ENCODE measurements around a stretch of chr7.

DNA sequence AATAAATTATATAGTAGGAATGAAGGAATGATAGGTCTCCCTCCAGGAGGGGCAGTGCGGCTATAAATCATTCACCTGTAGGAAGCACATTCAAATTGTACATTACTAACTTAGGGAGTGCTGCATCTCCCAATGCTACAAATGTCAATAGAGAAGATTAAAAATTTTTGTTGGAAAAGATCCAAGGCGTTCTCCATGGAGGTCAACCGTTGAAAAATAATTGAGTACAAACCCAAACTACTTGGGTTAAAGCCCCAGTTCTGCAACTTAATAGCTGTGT is 4.1 kb downstream of the KBTBD2 start:
- RRBS: no CpG with 5 or more reads among the region's 3 CpGs

DNA sequence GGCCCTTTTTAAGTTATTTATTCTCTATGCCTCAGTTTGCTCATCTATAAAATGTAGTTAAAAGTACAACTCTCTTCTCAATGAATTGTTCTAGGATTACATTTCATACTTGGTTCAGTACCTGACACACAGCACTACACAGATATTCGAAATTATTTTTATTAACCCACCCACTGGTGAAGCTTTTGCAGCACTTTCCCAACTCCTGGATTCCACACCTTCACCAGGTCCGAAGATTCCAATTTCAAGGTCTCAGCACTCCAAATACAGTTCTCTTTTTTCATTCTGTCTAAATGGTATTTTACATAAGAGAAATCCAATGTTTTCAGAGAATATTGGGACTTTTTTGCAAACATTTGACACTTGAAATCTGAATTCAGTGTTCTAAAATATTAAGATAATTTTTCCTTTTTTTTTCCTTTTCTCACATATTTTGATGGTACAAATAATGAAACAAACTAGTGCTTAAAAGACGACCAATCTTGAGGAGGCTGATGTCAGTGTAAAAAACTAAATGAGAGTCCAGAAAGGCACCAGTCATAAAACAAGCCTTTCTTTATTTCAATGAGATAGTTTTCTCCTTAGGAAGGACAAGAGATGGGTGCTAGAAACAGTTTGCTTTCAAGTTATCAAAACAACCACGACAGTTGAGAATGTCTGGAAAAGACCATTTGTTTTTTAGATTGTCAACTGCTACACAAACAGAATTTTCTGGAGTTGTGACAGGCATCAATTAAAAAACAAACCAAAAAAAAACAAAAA is 3.6 kb downstream of the KBTBD2 start:
- RRBS: no CpG with 5 or more reads among the region's 4 CpGs

- RRBS: under 1% methylated on average over 12 of the region's 48 CpGs
Observed at GRCh38 chr7:32891976-32892461, 459 bp upstream of the KBTBD2 start.

DNA sequence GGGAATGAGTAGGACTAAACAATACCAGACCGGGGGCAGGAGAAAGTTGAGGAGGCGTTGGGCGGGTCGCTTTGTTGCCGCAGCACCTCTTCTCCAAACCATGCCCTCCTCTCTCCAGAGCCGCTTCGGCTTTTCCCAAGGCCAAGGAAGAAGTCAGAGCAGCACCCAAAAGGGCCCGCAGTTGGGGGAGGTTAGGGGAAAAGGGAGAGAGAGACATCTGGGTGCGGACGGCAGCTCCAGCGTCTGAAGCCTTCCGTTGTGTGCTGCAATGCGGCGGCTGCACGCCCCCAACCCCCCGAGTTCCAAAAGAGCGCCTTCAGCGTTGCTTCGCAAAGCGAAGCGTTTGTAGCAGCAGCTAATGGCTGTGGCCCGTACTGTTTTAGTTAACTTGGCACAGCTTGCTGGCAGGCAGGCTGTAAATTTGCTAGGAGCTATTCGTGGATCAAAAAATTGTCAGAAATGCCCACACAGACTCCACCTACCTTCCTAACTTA is 949 bp upstream of the KBTBD2 start:
- RRBS: no CpG with 5 or more reads among the region's 23 CpGs

DNA sequence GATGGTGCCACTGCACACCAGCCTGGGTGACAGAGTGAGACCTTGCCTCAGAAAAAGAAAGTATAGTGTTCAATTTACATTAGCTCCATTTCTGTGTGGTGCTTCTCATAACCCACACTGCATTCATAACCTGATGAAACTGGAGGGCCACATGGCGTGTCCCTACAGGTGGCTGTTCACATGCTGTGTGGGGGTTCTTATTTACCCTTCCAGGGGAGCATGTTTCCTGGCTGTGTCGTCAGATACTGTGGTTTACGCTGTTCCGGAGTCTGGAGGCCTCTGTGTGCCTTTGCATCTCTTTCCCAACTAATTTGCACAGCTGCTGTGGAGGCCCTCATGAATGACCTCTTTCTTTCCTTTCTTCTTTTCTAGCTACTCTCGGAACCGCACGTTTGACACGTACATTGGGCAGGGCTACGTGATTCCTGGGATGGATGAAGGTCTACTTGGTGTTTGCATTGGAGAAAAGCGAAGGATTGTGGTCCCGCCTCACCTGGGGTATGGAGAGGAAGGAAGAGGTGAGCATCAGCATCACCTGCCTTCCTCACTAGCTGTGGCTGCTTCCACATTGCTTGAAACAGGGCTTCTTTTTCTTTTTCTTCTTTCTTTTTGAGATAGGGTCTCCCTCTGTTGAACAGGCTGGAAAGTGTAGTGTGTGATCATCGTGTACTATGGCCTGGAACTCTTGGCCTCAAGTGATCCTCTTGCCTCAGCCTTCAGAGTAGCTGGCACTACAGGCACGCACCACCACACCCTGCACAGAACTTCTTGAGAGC is 31.1 kb downstream of the FKBP9 start:
- RRBS: no CpG with 5 or more reads among the region's 13 CpGs

DNA sequence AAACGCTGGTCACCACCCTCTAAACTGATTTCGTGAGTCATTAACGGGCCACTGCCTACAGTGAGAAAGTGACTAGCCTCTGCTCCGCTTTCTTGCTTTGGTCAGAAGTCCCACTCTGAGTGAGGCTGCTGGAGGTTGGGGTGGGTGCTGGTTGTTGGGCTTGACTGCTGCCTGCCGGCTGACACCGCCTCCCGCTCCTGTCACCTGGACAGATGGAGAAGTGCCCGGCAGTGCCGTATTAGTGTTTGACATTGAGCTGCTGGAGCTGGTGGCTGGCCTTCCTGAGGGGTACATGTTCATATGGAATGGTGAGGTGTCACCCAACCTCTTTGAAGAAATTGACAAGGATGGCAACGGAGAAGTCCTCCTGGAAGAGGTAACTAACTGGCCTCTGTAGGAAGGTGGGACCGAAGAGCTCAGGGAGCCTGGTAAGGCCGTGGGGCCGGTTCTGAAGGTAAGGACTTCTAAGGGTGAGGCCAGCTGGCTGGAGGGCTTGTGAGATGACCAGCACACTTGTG is 45.3 kb downstream of the FKBP9 start:
- RRBS: no CpG with 5 or more reads among the region's 13 CpGs

DNA sequence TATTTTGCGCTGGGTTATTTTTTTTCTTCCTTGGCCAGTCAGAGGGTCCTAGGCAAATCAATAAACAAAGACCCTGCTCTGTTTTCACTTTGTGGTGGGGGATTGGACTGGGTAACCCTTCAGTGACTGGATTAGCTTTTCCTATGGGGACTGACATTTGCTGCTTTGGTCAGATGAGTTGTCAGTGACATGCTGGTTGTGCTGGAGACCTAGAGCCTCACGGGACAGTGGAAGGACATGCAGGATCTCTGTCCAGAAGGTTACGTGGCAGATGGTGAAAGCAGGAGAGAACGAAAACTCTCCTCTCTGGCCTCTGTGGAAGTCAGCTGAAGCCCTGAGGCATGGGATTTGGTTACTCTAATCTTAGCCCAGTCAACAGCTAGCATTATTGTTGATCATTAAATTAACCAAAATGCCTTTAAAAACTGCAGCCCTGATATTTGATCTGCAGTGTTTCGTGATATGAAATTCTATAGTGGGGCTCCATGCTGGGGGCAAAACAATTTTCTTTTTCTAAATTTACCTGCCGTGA is 90.0 kb upstream of the BMPER start:
- RRBS: no CpG with 5 or more reads among the region's 6 CpGs

DNA sequence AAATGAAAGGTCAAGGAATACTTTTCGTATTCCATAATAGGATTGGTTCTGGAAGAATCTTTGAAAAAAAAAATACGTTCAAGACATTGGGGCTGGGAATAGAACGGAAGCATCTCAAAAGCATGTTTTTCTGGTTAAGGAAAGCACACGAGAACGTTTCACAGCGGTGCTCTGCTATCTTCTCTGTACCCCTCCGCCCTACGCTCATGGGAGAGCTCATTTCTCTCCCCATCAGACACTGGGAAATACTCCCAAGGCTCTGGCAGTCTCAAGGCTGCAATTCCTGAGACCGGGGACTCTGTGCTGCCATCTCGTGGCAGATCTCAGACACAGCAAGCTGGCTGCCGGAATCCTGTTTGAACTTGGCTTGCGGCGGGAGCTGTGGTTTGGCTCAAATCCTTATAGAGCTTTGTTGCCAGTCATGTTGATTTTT is 27.4 kb downstream of the BMPER start:
- RRBS: 2% methylated on average over 3 of the region's 13 CpGs

DNA sequence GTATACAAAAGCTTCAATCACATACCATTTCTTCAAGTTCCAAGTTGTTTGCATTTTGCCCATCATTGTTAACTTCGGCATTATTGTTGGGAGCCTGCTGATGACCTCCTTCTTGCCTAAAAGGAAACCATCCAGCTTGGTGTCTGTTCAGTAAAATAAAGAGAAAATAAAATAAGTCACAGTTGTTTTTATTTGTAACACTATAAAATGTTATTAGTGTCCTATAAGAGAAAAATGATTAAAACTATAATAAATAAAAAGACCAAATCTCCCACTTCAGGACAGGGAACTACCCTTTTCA is 60.7 kb downstream of the HERPUD2 start:
- RRBS: no CpG with 5 or more reads among the region's 1 CpG

GRCh38 chr7:35678352-35678733 is 16.6 kb downstream of the HERPUD2 start:
- RRBS: no CpG with 5 or more reads among the region's 10 CpGs

DNA sequence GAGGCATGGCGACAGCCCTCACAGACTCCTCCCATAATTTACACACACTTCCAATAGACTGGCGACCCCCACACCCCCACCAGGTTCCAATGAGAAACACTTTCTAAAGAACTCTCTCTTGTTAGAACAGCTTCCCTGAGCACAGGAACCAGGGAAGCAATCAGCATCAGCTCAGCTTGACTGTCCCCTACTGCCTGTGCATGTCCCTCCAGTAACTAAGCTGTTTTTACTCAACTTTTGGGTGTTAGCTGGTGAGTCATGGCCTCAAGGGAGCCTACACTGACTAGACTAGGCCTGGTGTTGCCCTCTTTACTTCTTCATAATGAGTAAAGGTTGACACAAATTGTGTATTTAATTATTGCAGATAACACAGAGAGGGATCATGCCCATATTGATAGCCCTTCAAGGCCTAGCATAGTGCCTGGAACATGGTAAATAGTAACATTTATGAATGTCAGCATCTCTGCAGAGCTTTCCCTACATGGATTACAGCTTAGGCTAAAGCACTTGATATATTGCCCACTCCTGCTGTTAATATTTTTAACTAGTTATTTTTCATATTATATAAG is 32.7 kb upstream of the HERPUD2 start:
- RRBS: no CpG with 5 or more reads among the region's 2 CpGs

GRCh38 chr7:35753841-35754779 is 46.7 kb upstream of the SEPTIN7 start:
- RRBS: no CpG with 5 or more reads among the region's 9 CpGs

DNA sequence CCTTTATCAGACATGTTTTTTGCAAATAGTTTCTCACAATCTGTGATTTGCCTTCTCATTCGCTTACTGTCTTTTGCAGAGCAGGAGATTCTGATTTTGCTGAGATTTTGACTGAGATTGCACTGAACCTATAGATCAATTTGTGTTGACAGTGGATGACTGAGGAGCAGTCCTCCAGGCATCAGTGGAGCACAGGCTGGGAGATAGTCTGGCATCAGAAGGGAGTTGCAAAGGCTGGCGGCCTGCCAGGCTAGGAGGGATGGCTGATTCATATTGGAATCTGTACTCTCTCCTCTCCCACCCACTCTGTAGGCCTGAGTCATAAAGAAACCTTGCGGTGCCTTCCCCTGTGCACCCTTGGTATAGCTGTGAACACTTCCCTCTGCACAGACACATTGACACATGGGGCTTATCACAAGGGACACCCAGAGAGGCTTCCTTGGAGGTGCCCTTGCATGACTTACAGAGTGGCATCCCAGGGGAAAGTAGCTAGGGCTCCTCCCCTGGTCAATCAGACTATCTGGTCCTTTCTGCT is 37.6 kb upstream of the EEPD1 start:
- RRBS: no CpG with 5 or more reads among the region's 3 CpGs

DNA sequence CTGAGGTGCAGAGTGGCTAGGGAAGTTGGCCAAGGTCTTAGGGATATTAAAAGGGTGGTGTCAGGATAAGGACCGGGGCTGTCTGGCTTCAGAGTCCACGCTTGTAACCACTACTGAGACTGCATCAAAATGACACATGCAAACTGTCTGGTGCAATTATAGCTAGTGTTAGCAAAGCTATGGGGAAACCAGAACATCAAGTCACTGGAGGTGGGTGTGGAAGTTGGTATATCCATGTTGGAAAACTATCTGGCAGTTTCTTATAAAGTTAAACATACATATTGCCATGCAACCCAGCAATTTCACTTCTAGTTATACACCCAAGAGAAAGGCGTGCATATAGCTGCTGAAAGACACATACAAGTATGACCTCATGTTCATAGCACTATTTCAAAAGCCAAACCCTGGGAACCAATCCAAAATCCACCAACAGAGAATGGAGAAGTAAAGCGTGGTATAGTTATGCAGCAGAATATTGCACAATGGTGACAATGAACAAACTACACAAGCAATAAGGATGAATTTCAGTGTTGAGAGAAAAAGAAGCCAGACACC is 33.9 kb upstream of the EEPD1 start:
- RRBS: no CpG with 5 or more reads among the region's 4 CpGs

GRCh38 chr7:36172737-36173365 is 19.8 kb downstream of the EEPD1 start:
- RRBS: no CpG with 5 or more reads among the region's 6 CpGs

DNA sequence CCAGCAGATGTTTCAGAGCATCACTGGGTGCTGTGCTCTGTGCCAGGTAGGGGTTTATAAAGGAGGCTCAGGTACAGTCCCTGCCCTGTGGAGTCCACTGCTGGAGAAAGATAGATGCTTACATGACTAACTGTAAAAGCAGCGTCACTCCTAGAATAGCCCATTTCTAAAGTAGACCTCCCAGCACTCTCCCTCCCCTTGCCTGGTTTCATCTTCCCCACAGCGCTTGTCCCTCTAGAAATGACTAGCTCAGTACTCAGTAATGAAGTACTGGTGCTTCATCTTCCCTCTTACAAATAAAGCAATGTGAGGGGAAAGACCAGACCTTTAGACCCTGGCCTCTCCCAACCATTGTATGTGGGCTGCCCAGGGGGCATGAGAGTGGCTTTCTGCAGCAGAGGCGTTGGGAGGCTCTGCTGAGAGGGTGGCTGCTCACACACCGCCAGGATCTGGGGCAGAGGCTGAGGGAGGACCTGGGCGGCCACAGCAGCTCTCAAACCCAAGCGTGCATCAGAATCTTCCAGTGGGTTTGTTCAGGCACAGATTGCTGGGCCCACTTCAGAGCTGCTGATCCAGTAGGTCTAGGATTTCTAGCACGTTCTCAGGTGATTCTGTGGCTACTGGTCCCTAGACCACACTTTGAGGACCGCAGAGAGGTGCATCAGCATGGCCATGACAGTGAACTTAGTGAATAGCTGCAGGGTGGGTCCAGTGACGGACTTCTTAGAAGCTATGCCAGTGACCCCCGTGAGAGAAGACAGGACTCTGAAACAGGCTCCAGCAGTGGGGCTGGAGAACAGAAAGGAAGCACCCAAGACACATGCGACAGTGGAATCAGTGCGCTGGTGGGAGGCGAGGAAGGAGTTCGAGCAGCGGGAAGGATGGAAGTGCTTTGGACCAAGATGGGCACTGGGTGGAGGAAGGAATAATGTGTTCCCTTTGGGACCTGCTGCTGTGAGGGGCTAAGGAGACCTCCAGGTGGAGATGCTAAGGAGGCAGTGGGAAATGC is 87.5 kb downstream of the MATCAP2 start:
- RRBS: no CpG with 5 or more reads among the region's 15 CpGs

- RRBS: no CpG with 5 or more reads among the region's 25 CpGs
Observed at GRCh38 chr7:36280397-36281815, 86.1 kb downstream of the MATCAP2 start.

GRCh38 chr7:36378448-36379127 is 11.1 kb upstream of the ANLN start:
- RRBS: no CpG with 5 or more reads among the region's 8 CpGs

DNA sequence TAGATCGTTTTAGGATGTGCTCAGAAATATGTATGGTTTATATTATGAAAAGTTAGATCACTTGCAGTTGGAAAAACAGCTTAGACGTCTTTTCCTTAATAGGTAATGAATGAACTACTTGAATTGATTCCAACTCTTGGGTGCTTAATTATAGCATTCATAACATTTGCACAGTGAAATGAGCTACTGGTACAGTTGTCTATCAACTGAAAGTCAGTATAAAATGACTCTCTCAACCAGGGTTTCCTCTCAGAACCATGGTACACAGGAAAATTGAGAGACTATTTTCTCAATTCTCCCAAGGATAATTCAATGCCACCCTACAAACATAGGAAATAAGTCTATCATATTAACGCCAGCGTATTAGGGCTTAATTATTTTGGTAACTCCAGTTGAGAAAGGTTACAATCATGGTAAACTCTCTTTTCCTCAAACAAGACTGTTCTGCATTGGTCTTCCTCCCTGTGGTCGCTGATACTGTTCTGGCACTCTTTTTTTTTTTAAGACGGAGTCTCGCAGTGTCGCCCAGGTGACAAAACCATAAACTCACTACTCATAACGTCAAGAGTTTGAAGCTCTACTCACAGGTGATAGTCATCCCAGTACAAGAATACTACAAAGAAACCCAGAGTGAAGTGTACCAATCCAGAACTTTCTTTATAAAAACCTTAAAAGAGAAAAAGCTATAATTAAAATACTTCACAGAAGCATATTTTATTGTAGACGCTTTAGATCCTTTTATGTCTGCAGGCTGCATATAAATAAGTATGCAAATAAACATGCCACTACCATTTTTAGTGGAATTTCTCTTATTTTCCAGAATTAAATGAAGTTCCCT is 2.0 kb downstream of the ANLN start:
- RRBS: no CpG with 5 or more reads among the region's 10 CpGs

Data from cardiac fibroblast (primary cell).